Measurements from ENCODE around the gene ALOX15.

DNA sequence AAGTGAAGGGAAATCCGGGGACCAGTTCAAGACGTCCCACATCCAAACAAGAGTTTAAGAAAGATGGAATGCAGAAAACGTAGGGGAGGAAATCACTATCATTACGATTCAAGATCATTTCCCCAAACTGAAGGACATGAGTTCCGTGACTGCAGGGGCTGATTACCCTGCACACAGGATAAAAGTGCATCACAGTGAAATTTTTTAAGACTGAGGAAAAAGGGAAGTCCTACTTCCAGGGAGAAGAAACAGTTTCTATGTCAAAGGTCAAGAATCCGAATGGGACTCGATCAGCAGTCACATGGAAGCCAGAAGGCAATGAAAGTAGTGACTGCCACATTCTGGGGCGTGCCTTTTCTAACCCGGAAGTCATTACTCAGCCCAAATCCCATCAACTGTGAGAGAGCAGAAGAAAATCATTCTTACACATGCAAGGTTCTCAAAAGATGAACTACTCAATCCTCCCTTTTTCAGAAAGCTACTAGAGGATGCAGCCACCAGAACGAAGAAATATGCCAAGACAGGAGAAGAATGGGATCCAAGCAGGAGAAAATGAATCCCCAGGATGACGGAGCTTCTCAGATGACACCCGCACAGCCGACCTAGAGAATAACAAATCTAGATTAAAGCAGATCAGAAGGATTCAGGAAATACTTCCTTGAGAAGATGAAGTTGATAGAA, 12.0 kb downstream of the ZZEF1 start:
- PRO-cap, 2 experiments, result no peak in any of the 2 experiments
- RAMPAGE, long total RNA, 5 experiments, result no peak in any of the 5 experiments

GRCh38 chr17:4134350-4135290, 8.2 kb downstream of the ZZEF1 start:
- PRO-cap, 2 experiments, result no peak in any of the 2 experiments
- RAMPAGE, long total RNA, 5 experiments, result no peak in any of the 5 experiments

- PRO-cap, 2 experiments, result no peak in any of the 2 experiments
- RAMPAGE, long total RNA, 5 experiments, result no peak in any of the 5 experiments
Measured at GRCh38 chr17:4144341-4144548, 1.2 kb downstream of the CYB5D2 start.

DNA sequence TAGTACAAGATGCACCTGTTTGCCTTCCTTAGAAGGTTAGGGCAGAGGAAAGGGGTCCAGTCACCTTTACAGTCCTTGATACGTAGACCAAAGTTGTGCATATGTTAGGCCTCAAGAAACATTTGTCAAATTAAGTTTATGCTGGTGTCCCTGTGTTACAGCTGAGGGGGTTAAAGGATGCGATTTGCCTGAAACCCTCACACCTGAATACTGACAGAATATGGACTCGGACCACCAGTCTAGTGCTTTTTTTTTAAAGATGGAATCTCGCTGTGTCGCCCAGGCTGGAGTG, 1.5 kb downstream of the CYB5D2 start:
- PRO-cap, 2 experiments, result no peak in any of the 2 experiments
- RAMPAGE, long total RNA, 5 experiments, result no peak in any of the 5 experiments

GRCh38 chr17:4186429-4187039, 43.5 kb downstream of the CYB5D2 start:
- PRO-cap, 2 experiments, result no peak in any of the 2 experiments
- RAMPAGE, long total RNA, 5 experiments, result no peak in any of the 5 experiments

DNA sequence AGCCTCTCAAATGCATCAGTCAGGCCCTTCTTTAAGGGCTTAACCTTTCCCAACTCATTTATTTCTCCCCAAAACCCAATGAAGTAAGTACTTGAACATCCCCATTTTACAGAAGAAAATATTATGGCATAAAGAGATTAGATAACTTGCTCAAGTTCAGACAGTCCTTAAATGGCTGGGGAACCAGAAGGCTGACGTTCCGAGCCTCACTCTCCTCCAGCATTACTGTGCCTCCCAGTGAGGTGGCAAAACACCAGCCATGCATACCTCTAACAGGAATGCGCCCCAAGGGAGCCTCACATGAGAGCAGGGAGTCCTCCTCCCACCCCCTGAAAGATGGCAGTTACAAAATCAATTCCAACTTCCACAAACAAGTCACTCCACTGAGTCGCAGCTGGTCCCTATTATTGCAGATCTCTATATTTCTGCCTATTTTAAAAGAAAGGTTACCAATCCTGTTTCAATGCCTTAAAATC, 55.6 kb downstream of the ANKFY1 start:
- PRO-cap, 2 experiments, result no peak in any of the 2 experiments
- RAMPAGE, long total RNA, 5 experiments, result no peak in any of the 5 experiments

DNA sequence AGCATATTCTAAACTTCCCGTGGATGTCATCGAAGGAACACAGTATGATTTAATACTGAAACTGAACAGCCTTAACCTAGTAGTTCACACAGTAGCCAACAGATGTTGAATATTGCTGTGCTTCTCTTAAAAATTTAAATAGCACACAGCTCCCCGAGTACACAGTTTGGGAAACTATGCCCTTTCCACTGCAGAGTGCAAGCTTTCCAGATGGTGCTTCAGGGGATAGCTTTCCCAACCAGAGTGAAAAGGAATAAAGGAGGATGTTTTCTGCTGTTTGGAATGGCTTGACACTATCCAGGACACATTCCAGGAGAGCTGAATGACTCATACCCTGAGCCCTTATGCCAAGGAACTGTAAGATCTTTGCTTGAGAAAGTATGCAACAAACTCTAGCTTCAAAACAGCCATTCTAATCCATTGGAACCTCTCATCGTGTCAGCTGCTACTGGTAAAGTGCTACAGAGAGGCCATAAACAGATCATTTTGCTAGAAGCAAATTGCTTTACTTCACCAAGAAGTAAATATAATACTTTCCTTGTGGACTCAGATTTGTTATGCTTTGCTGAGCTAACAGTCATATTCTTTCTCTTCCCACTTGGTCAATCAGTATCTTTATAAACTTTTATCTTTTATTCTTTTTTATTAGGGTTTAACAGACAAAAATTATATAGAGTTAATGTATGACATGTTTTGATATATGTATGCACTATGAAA, 33.6 kb downstream of the ANKFY1 start:
- PRO-cap, 2 experiments, result peak in 1 of 2 experiments; most common plus-strand start position 415 of the sequence (in 1); most common minus-strand start position 199 of the sequence (in 1)
- RAMPAGE, long total RNA, 5 experiments, result no peak in any of the 5 experiments

GRCh38 chr17:4235544-4236063, 28.2 kb downstream of the ANKFY1 start:
- PRO-cap, 2 experiments, result no peak in any of the 2 experiments
- RAMPAGE, long total RNA, 5 experiments, result no peak in any of the 5 experiments

GRCh38 chr17:4300835-4301693, 37.3 kb upstream of the ANKFY1 start:
- PRO-cap, 2 experiments, result no peak in any of the 2 experiments
- RAMPAGE, long total RNA, 5 experiments, result no peak in any of the 5 experiments

- PRO-cap, 2 experiments, result no peak in any of the 2 experiments
- RAMPAGE, long total RNA, 5 experiments, result no peak in any of the 5 experiments
Measured at GRCh38 chr17:4341163-4342065, 25.1 kb downstream of the UBE2G1 start.

- PRO-cap, 2 experiments, result no peak in any of the 2 experiments
- RAMPAGE, long total RNA, 5 experiments, result no peak in any of the 5 experiments
Measured at GRCh38 chr17:4413116-4413758, 20.5 kb upstream of the SPNS3 start.

GRCh38 chr17:4500960-4501653, 2.4 kb downstream of the SPNS2 start:
- PRO-cap, 2 experiments, result no peak in any of the 2 experiments
- RAMPAGE, long total RNA, 5 experiments, result no peak in any of the 5 experiments

DNA sequence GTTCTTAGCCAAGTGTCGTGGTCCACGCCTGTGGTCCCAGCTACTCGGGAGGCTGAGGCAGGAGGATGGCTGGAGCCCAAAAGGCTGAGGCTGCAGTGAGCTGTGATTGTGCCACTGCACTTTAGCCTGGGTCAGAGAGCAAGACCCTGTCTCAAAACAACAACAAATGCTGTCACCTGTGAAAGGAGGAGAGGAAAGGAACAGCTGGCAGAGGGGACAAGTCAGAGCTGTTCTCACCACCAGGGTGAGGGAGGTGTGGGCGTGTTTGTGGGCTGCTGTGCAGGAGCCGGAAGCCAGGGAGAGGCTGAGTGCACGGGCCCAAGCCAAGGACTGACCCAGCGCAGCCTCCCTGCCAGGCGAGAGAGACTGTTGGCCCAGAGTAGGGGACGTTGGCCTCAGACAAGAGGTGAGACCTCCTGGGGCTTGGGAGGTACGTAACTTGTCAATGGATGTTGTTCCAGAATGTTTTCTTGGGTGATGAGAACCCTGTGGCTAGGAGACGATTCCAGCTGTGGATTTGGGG, 10.7 kb downstream of the SPNS2 start:
- PRO-cap, 2 experiments, result no peak in any of the 2 experiments
- RAMPAGE, long total RNA, 5 experiments, result no peak in any of the 5 experiments

- PRO-cap, 2 experiments, result no peak in any of the 2 experiments
- RAMPAGE, long total RNA, 5 experiments, result no peak in any of the 5 experiments
Measured at GRCh38 chr17:4512711-4513251, 14.1 kb downstream of the SPNS2 start.

- PRO-cap, 2 experiments, result no peak in any of the 2 experiments
- RAMPAGE, long total RNA, 5 experiments, result no peak in any of the 5 experiments
Measured at GRCh38 chr17:4559548-4559925, 840 bp downstream of the GGT6 start.

GRCh38 chr17:4587732-4588251, 3.5 kb downstream of the SMTNL2 start:
- PRO-cap, 2 experiments, result no peak in any of the 2 experiments
- RAMPAGE, long total RNA, 5 experiments, result no peak in any of the 5 experiments

DNA sequence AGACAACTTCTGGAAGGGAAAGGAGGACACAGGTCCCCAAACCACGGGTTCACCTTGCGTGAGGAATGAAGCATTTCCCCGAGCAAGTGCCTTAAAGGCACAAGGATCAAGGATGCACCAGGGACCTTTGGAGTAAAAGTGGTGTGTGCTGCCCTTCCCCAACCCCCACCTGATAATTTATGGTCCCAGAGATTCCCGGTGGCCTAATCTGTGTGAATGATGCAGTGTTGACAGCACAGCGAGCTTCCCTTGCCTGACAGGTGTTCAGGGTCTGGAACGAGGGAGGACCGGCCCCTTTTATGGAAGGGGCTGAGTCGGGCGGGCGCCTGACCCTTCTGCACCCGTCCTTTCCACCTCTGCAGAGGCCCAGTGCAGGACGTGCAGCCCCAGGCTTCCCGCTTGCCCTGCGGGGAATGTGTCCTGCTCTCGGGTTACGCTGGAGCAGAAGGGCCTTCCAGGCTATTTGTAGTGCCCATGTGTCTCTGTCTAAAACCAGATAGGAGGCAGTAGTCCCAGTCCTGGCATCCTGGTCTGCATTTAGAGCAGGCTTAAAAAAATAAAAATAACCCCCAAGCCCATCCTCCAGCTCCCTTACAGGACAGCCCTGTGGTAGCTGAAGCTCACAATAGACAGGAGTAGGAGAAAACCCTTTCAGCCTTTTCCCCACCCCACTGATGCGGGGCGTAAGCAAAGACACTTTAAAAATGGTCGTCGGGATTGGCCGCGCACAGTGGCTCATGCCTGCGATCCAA, 16.3 kb downstream of the SMTNL2 start:
- PRO-cap, 2 experiments, result no peak in any of the 2 experiments
- RAMPAGE, long total RNA, 5 experiments, result no peak in any of the 5 experiments

DNA sequence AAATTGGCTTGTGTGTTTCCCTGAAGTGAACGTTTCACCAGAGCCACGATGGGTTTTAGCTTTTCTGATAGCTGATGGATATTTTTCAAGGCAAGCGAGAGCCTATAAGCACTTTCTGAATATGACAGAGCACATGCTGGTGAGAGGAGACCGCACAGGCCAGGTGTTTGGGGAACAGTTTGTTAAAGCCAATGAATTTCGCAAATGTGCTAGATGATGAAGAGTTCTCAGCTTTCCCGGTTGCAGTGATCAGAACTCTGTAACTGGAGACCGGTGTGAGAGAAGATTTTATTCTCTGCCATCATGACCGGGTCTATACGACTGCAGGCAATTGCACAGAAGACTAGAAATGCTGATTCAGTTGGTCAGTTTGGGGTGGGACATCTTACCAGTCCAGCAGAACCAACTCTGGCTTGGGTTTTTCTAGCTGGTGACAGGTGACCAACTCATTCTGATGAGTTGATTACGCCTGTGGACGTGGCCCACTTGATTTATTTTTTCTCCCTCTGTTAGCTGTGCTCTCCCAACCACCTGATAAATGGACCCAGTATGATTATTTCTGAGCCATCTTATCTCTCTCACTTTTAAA, 25.5 kb downstream of the SMTNL2 start:
- PRO-cap, 2 experiments, result no peak in any of the 2 experiments
- RAMPAGE, long total RNA, 5 experiments, result no peak in any of the 5 experiments

DNA sequence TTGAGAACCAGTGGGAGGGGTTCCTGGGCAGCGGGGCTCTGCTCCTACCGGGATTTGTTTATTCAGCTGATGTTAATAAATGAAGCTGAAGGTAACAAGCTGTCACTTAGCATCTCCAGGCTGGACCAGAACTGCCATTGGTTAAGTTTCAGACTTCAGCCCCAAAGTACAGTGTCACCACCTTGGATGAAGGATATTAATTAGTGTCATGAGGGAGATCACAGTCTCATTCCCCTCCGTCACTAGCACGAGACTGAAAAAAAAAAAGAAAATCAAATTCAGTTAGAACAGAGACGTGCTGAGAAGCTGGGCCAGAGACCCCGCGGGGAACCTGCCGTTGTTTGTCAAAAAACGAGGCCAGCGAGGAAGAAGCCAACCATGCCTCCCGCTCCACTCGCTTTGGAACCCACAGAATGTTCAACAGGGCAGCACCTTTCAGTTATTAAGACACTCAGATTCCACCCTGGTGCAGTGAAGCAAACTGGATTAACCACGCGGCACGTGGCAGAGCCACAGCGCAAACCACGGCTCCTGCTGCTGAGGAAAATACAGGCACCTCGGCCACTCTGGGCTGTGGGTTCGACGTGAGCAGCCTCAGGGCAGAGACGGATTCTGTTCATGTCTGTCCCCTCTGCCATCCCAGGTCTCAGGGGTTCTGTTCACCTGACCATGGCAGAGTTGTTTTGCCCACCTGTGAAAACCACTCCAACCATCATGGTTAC, 24.5 kb downstream of the ALOX15 start:
- PRO-cap, 2 experiments, result no peak in any of the 2 experiments
- RAMPAGE, long total RNA, 5 experiments, result no peak in any of the 5 experiments

DNA sequence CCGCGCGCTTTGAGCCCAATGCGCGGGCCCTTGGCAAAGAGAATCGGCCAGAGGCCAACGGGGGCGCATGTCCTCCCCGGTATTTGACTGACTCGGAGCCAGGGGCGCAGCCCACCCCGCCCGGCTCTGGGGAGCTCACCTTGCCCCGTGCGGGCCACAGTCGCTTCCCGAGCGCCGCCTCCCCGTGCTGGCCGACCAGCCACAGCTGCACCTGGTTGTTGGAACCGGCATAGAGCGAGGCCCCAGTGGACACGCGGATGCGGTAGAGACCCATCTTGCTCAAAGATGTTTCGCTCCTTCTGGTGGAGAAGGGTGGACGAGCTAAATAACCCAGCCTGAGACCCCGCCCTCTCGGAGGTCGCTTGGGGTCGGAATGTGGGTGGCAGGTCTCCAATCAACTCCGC, at the start of gene ALOX15:
Gene ALOX15, minus strand, starts transcription at position 301 of the 404 bp plus-strand sequence.
- PRO-cap, 2 experiments, result no peak in any of the 2 experiments
- RAMPAGE, long total RNA, 5 experiments, result no peak in any of the 5 experiments

All from thyroid gland (tissue), 7 donors.